ENCODE measurements around the genes NEK1, SAP30 and ADAM29.

DNA sequence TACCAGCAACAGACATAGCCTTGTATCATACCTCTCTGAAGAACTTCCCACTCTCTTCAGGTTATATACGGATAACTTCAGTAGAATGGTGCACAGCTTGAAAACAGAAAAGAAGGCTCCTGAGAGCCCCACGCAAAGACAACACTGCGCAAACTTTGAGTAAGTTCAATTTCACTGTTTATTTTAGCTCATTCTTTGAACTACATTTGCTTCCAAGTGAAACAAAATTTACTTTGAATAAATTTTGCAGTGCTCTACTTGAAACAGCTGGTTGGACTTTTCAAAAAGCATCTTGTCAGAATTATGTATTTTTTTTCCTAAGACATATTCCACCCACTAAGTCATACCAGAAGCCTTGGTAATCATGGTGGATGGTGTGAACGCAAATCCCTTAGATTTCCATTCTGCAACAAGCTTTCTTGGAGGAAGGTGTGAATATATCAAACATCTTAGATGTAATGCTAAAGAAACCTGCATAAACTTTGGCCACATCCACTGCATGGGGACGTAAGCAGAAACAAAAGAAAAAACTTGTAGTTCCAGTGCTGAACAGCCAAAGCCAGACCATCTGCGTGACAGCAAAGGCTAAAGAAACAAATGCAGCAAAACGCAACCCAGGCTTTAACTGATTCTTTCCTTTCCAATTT, 91.1 kb downstream of the SH3RF1 start:
- RRBS = no CpG with 5 or more reads among the region's 7 CpGs

DNA sequence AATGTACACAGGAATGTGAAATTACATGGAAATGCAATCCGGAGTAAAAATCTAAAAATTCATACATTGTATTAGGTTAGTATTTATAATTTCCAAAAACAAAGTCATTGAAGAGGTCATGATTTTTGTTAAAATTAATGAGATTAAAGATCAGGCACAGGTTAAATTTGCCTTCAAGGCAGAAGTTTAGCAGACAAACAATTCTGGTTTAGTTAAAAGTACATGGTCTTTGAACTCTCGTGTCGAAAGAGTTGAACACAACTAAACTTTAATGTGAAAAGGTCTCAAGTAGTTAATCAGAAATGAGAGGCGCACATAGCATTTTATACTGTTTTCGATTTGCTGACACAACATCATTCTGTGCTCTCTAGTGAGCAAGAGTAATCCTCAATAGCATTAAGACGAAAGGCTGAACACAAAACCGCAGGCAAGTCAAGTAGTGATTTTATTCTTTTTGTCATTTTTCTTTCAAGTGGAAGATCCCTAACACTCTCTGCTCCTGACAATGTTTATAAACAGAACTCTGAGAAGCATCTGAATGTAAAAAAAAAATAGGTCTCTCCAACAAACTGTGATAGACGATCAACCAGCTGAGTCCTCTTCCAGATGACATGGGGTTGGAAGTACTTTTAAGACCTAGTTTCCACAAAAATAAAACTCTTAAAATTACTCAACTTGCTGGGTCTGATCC, 49.8 kb downstream of the SH3RF1 start:
- RRBS = no CpG with 5 or more reads among the region's 8 CpGs

DNA sequence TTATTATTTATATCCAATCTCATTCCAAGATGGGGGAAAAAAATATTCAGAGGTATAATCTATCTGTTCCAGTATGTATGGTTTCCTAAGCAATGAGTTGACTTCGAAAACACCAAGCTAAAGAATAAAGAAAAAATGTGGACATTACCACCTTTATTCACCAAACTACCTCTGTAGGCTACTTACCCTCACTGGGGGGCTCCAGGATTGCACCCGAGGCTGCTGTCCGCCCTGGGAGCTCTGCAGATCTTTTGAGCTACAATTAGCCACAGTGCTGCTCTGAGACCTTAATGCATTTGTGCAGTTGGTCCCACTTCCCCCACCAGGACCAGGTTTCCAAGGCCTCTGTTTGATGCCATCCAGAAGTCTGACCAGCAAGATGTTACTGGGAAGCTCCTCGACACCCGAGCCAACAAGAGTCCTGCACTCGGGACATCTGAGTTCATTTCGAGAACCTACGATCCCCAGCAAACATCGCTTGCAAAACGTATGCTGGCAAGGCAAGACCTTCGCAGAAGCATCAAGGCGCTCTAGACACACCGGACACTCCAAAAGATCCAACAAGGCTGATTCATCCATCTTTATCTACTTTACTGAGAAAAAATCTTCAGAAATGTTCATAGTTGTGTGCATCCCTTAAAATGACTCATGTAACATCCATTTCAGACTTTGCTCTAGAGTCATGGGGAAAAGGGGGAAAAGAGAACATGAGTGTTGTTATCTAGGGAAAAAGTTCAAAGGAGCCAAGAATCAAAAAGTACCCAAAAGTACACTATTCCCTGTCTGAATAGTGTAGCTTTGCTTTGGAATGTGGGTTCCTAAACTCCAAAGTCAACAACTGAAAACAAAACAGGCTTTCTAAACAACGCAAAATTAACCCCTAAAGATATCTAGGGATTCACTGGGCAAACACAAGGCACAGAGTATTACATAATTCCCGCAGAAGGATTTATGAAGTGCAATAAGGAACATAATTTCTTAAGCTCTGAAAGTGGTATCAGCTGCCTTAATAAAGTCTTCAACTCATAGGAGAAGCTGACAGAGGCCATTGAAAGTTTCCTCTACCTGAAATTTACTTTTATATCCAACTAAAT, 1.8 kb downstream of the SH3RF1 start:
- RRBS = no CpG with 5 or more reads among the region's 15 CpGs

DNA sequence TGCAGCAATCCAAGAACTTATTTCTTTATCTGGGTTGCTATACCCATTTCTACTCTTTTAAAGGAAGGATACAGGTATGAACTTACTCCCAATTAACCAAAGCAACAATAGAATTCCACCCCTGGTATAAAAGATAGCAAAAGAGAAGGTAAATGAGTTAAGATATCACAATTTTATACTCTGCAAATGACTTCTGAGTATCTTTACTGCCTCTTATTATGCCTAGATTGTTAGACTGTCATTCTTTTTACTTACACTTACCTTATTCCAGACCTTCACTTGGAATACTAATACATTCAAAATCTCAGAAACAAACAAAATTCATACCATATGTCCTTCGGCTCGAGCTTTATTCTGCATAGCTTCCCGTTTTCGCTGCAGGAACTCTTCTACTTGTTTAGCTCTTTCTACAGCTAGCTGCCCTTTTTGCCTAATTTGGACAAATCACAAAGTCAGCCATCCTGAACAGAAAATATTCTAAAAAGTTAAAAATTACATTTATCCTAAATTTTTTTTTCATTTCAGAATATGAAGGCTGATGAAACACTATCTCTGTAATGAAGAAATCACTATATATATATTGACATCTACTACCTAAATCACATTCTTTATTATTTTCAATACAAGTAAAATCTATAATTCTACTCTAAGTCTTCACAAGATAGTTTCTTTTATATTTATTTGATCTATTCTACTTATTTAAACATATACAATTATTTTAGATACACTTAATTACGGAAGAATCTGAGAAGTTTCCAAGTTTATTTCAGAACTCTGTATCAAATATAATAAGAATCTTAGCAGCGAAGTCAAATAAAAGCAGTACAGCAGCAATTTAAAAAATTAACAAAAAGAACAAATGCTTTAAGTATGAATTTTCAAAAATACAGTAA, 74.7 kb downstream of the NEK1 start:
- RRBS = no CpG with 5 or more reads among the region's 6 CpGs

GRCh38 chr4:169611656-169613002, at the start of gene NEK1:
Gene NEK1, minus strand, starts transcription at chr4:169612583.
- RRBS = no CpG with 5 or more reads among the region's 68 CpGs

DNA sequence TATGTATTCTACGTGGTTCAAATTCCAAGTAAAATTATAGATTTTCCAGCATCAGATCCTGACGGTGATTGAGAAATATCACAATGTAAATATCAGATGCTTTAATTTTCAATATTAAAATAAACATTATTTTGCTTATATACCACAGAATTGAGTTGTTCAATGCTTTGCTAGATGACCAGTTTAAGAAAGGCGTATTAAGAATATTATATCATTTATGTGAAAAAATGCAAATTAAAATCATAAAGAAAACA, 733.2 kb upstream of the GALNTL6 start:
- RRBS = no CpG with 5 or more reads among the region's 3 CpGs

DNA sequence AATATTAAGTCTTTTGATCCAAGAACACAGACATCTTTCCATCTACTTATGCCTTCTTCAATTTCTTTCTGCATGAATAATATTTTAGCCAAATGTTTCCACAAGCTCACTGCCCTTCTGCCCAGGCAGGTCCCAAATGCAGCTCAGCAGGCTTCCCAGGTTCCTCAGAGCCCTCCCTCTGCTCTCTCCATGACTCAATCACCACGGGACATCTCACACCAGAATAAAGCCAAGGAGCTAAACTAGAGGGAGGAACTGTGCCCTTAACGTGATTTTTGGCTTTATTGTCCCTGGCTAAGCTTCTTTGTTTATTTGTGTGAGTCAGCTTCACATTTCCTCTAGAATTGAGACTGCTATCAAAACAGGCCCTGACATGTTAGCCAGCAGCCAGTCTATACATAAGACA, 186.5 kb upstream of the GALNT7 start:
- RRBS = no CpG with 5 or more reads among the region's 2 CpGs

DNA sequence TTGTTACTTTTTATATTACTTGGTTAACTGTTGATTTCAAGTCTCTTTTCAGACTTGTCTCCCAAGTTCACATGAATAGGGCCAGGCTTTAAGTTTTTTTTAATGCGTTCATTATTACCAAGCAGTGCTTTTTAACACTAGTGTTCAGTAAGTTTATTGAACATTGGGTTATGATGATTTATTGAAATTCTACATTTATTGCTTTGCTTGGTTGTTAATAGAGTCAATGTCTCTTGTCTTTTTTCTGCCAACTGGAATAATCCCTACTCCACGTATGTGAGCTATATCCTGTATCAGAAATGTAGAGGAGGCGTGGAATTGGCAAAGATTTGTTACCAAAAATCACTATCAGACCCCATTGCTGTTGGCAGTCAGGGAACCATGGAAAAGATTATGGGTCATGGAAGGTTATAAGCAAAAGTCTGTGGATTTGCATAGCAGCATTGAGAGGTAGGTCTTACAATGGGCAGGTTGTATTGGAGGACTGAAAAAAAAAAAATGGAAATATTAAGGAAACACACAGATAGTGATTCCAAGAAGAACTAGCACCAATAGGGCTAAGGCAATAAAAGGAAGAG, 22.1 kb downstream of the GALNT7 start:
- RRBS = no CpG with 5 or more reads among the region's 3 CpGs

DNA sequence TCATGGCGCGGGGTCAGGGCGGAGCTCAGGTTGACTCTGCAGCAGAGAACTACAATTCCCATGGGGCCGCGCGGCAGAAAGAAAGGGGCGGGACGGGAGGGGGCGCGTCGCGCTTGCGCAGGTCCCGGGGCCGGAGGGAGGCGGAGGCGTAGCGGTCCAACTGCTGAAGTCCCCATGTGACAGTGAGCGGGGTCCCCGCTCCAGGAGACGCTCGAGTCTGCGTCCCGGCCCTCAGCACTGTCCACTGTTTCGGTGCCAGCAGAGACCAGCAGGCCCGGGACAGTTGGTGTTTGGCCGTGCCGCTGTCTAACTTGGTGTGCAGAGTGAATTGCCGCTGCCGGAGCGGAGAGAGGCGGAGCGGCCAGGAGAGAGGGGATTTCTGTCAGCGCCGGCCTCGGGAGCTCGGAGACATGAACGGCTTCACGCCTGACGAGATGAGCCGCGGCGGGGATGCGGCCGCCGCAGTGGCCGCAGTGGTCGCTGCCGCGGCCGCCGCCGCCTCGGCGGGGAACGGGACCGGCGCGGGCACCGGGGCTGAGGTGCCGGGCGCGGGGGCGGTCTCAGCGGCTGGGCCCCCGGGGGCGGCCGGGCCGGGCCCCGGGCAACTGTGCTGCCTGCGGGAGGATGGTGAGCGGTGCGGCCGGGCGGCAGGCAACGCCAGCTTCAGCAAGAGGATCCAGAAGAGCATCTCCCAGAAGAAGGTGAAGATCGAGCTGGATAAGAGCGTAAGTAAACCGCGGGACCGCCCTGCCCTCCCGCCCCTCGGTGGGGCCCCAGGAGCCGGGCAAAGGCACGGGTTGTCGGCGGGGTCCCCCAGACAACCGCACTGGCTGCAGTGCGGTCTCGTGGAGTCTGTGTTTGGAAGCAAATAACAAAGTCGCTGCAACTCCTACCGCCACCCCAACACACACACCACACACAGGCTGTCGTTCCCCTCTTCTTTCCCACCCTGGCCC, at the start of gene SAP30:
TSS of gene SAP30 (plus strand) at position 182 of the 956 bp plus-strand sequence.
- RRBS = 5% methylated on average over 14 of the region's 93 CpGs

GRCh38 chr4:173680320-173680656, 150.3 kb upstream of the HAND2 start:
- RRBS = no CpG with 5 or more reads among the region's 7 CpGs

GRCh38 chr4:173698685-173699374, 168.8 kb upstream of the HAND2 start:
- RRBS = no CpG with 5 or more reads among the region's 9 CpGs

GRCh38 chr4:173807525-173807895, 277.5 kb upstream of the HAND2 start:
- RRBS = no CpG with 5 or more reads among the region's 2 CpGs

DNA sequence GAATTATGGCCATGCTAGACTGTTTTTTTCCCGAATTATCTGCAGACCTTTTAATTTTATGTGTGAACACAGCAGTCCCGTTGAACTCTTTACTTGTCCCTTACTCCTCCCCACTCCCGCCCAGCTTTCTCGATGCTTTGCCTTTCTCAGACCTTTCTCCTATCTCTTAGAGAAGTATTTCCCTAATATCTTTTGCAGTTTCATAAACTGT, 785 bp downstream of the CEP44 start:
- RRBS = no CpG with 5 or more reads among the region's 4 CpGs

GRCh38 chr4:174521587-174521884, 752 bp downstream of the HPGD start:
- RRBS = no CpG with 5 or more reads among the region's 6 CpGs

DNA sequence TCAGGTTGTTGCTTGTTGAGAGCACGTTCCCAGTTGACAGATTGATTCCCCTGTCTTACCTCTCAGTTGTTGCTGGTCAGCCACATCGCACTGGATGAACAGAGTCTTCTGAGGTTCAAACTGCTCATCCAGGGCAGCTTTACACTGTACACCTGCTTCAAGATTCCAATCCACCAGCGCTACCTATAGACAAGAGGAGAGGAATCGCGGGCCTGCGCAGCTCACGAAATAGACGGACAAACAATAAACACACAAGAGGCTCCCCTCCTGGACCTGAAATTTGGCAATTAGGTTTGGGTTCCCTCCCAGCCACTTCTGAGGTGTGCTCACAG, 437 bp downstream of the HPGD start:
- RRBS = no CpG with 5 or more reads among the region's 8 CpGs

DNA sequence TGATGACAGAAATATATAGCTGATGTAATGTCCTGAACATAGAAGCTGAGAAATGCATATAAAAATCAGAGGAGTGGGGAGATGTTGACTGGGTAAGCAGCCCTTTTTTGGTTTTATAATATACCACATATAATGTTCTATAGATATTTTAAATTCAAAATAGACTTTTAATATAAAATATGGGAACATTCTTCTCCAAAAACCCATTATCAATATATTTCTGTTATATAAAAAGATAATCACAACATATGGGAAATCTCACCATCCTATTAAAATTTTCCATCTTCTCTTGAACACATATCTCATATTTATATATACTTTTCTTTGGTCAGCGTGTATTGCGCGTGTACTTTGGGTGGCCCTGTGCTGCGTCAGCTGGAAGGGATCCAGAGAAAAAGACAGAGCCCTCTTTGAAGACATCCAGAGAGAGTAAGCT, 4.2 kb upstream of the HPGD start:
- RRBS = no CpG with 5 or more reads among the region's 4 CpGs

GRCh38 chr4:174918141-174918712, at the start of gene ADAM29:
Gene ADAM29, plus strand, starts transcription at chr4:174918358.
- RRBS = no CpG with 5 or more reads among the region's 5 CpGs

DNA sequence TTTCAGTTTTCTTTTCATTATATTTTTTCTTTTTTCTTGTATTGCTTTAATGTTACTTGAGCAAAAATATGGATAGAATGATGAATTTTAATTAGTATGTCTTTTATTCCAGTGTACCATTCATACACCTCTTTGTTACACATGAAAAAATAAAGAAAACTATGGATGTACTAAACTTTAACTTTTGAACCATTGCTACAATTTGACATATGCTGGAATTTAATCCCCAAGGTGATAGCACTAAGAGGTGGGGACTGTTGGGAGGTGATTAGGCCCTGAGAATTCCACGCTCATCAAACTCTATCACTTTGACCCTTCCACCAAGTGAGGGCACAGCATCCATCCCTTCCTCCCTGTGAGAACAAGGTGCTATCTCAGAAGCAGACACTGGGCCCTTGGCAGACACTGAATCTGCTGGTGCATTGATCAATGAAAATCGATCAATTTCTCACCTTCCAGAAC, 112.8 kb upstream of the VEGFC start:
- RRBS = no CpG with 5 or more reads among the region's 2 CpGs

DNA sequence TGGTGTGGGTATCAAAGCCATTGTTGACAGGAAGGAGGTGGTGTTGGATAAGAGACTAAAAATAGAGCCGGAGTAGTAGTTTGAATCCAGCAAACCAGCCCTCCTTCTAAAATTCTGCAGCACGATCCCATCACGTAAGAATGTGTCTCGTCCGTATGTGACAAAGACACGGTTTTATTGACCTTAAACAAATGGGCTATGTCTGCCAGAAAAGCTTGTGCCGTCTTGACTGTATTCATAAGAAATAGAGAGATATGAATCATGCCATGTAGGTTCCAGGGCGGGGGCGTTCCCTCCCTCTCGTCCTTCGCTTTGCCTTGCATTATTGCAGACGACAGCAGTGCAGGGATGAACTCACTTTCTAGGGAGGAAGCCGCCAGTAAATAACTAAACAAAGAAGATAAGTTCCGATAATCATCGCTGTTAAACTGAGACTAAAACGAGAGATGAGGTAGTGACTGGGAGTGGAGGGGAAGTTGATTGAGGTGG, 3.3 kb downstream of the TENM3 start:
- RRBS = no CpG with 5 or more reads among the region's 16 CpGs

- RRBS = no CpG with 5 or more reads among the region's 10 CpGs
Measured at GRCh38 chr4:182887833-182888253, 29.3 kb downstream of the DCTD start.

Measured in UCH-1 (cell line).